Airway epithelial cell (primary cell): ENCODE measurements around a stretch of chr2.

GRCh38 chr2:164622224-164623222, 1.2 kb upstream of the GRB14 start:
- RAMPAGE, long total RNA = no peak

DNA sequence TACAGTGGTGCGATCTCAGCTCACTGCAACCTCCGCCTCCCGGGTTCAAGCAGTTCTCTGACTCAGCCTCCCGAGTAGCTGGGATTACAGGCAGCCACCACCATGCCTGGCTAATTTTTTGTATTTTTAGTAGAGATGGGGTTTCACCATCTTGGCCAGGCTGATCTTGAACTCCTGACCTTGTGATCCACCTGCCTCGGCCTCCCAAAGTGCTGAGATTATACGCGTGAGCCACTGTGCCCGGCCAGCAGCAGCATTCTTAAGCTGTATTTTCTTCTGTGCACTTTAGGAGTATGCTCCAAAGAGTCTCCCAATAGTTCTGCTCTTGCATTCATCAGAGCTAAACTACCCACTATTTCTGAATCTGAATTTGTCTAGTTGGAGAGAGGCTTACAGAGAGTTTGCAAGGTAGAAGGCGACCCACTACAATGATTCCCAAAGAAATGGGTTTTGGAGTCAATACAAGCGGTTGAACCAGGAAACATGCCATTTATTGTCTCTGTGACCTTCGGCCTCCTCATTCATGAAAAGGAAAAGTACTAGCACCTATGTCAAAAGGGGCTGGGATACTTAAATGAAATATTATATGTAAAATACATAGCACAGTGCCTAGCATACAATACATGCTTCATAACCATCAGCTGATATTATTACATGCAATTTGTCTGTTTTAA, 89.5 kb upstream of the GRB14 start:
- RAMPAGE, long total RNA = no peak

DNA sequence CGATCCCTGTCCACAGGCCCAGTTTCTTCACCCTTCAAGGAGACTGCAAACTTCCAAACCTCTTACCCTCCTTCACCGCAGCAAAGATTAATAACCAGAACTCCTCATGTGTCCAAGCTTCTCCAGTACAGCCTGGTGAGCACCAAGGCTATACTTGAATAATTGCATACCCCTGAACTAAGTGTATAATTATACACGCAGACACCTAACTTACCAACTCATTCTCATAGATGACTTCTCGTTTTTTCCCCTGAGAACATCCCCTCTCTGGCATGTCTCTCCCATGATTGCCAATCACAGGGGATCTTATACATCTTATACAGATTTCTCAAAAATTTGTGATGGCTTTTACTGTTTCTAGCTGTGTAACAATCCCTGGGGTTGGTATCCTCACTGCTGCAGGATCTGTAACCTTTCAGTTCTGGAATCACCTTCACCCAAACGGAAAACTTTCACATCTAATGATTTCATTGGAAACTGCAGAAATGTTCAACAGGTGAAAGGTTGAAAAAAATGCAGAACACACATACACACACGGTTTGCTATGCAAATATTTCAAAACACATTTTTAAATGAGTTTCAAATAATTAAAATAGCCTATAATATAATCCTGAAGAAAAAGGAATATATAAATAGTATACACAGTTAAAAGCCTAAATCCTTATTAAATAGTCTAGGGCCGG, 18.1 kb downstream of the COBLL1 start:
- RAMPAGE, long total RNA = no peak

GRCh38 chr2:164994957-164995211, 39.6 kb upstream of the SLC38A11 start:
- RAMPAGE, long total RNA = no peak

- RAMPAGE, long total RNA = no peak
Observed at GRCh38 chr2:165274575-165275174, 35.5 kb downstream of the SCN2A start.

DNA sequence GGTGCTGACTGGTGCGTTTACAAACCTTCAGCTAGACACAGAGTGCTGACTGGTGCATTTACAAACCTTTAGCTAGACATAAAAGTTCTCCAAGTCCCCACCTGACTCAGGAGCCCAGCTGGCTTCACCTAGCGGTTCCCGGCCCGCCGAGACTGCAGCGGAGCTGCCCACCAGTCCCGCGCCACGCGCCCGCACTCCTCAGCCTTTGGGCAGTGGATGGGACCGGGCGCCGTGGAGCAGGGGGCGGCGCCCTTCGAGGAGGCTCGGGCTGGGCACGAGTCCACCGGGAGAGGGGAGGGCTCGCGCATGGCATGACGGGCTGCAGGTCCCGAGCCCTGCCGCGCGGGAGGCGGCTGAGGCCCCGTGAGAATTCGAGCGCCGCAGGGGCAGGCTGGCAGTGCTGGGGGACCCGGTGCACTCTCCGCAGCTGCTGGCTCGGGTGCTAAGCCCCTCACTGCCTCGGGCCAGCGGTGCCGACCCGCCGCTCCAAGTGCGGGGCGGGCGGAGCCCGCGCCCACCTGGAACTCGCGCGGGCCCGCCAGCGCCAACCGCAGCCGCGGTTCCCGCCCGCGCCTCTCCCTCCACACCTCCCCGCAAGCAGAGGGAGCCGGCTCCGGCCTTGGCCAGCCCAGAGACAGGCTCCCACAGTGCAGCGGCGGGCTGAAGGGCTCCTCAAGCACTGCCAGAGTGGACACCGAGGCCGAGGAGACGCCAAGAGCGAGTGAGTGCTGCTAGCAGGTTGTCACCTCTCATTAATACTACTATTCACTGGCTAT, 3.5 kb upstream of the TTC21B start:
- RAMPAGE, long total RNA = no peak

DNA sequence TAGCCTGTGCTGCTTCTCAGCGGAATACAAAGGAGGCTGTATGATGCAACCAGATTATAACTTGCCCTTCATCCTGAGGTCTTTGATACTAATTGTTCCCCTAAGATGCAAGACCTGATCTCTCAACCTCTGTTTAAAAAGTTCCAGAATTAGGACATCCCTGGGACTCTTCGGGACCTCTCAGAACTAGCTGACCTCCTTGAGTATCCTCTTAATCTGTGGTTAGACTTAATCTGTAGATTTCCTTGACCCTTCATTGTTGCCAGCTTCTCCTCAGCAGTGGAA, 8.1 kb downstream of the SCN7A start:
- RAMPAGE, long total RNA = no peak

GRCh38 chr2:167293379-167293902, 640 bp downstream of the B3GALT1 start:
- RAMPAGE, long total RNA = no peak

- RAMPAGE, long total RNA = no peak
Observed at GRCh38 chr2:167750727-167751182, 458.0 kb downstream of the B3GALT1 start.

- RAMPAGE, long total RNA = no peak
Observed at GRCh38 chr2:167827413-167827756, 420.0 kb downstream of the STK39 start.

GRCh38 chr2:167844301-167845020, 402.9 kb downstream of the STK39 start:
- RAMPAGE, long total RNA = no peak

GRCh38 chr2:168156525-168157052, 90.8 kb downstream of the STK39 start:
- RAMPAGE, long total RNA = no peak

DNA sequence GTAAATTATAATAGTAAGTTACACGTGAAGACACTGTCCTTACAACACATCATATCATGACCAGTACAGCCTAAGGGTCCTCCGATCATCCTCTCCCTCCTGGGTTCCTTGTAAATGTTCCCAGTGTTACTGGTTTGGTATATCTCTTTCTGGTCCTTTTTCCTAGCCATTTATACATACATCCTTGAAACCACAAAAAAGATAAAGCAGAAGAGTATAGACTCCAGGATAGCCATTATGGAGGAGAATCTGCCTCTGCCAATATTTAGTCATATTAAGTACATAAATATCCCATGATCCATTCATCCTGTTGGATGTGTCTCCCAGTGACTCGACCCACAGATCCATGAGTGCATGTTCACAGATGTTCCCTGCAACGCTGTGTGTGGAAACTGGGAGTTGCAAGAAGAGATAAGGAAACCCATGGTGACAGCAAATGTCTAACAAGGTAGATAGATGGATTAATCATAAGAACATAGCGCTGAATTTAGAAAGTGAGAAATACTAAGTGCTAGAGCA, 34.6 kb downstream of the STK39 start:
- RAMPAGE, long total RNA = no peak

DNA sequence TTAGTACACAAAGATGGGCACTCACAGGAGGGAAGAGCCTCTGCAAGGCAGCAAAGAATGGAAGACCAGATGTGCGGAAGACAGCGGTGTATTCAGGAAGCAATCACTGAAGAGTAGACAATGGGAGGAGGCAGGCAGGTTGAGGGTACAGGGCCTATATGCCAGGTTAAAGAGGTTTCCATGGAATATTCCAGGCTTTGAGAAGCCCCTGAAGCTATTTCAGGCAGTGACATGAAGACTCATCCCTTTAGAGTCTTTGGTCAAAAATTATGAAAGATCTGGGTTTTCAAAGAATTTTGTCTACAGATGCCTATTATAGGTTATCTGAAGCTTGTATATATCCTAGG, 1.8 kb downstream of the STK39 start:
- RAMPAGE, long total RNA = no peak

DNA sequence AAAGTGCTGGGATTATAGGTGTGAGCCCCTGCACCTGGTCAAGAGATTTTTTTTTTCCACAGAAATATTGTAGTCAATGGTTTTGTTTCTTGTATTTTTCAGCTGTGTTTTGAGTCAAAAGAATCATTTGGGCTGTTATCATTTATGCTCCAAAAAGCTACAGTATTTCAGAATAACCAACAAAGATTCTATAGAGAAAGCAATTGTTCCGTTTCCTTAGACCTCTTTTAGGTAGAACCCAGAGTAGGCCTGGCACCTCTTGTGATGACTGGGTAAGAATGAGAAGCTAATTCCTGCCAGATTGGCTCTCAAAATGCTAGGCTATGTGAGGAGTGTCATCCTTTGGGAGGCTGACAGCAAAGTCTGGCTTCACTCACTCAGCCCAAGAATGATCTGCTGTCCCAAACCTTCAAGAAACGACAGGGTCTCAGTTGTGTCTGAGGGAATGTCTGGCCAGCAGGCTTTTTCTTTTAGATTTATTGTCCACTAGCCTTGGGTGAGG, 4.4 kb downstream of the CERS6 start:
- RAMPAGE, long total RNA = no peak

DNA sequence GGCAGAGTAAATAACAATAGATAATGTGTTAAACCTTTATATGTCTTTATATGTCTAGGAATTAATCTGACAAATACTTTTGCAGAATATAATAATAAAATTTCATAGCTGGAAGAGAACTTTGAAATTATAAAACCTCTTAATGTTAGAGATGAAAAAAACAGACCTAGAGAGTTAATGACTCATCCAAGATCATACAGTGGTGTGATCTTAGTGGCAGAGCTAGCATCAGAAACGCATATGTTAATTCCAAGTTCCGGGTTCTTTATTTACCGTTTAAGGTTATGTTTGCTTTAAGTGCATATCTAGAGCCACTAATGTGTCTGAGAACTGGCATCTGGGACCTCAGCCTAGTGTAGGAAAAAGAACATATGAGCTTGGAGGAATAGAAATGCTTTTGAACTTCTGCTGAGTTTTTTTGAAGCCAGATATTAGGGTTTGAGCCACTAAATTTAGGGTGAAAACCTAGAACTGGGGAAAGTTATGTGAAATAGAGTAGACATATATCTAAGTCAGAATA, 24.3 kb downstream of the CERS6 start:
- RAMPAGE, long total RNA = no peak

DNA sequence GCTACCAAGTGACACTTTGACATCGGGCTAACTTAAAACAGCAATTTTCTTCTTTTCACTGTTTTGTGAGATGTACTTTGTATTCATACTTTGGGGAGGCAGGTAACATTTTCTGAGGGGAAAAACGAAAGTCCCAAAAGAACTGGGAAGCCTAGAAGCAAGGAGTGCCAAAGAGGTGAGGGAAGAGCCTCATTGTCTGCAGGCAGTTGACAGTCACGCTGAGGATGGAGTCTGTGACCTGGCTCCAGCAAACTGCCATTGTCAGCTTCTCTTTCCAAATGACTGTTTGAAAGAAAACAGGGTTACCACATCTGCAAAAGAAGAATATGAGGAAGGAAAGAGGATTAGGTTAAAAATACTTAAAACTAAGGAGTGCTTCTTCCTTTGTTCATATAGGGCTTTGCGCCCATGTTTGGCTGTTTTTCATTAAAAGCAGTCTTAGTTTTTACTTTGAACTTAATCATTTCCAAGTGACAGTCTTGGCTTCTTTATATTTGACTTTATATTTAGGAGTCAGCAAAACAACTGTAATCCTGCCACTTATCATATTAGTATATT, 34.9 kb downstream of the CERS6 start:
- RAMPAGE, long total RNA = no peak

GRCh38 chr2:168496996-168497378, 40.9 kb downstream of the CERS6 start:
- RAMPAGE, long total RNA = no peak

DNA sequence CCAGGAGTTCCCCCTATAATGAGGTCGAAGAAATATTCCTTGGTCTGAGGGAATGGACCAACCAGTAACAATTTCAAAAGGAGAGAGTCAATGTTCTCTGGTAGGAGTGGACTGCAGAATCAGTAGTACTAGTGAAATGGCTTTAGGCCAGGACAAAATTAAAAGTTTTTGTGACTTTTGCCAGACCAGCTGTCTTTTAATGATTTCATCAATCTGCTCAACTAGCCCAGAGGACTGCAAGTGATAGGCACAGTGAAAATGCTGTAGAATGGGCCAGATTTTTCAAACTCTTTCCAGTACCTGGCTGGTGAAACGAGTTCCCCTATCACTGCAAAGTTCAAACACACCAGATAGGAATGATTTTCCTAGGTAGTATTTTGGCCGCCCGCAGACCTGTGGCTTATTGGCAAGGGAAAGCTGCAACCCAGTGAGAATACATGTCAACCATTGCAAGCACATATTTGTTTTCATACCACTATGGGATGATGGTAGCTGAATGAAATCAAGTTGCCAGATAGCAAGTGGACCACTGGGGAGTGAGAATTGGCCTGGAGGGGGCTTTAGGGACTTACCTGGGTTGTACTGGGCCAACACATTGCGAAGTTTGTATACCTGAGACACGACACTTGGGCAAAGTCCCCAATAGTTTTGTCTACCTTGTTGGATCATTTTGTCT, 45.6 kb downstream of the CERS6 start:
- RAMPAGE, long total RNA = no peak

GRCh38 chr2:168552428-168553033, 96.5 kb downstream of the CERS6 start:
- RAMPAGE, long total RNA = no peak